ENCODE results near the gene SOX11.

GRCh38 chr2:4684885-4685368, 981.6 kb downstream of the DCDC2C start:
- PRO-cap = no peak

GRCh38 chr2:4760933-4761229, 931.3 kb upstream of the SOX11 start:
- PRO-cap = unidirectional peak, plus-strand start at chr2:4760989

GRCh38 chr2:5409828-5410554, 282.2 kb upstream of the SOX11 start:
- PRO-cap = no peak

DNA sequence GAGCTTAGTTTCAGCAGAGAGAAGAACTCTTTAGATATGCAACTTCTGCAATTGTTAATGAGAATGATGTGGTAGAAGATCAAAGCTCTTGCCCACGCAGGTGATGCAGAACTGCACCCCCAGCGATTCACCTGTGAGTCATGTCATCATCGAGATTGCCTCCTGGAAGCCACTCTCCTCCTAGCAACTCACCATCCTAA, 224.7 kb upstream of the SOX11 start:
- PRO-cap = no peak

DNA sequence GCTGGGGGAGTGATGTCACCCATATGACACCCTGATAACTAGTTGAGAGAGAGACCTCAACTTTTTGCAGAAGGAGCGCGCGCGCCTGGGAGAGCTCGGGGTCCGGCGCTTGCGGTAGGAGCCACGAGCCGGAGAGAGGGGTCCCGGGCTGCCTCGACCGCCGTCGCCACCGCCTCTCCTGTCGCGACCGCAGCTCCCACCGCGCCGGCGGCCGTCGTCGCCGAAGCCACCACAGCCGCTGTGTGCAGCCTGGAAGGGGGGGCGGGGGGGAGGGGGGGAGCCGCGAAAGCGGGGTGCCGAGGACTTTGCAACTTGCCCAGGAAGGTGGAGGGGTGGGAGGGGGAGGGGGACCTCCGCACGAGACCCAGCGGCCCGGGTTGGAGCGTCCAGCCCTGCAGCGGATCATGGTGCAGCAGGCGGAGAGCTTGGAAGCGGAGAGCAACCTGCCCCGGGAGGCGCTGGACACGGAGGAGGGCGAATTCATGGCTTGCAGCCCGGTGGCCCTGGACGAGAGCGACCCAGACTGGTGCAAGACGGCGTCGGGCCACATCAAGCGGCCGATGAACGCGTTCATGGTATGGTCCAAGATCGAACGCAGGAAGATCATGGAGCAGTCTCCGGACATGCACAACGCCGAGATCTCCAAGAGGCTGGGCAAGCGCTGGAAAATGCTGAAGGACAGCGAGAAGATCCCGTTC, at the start of gene SOX11:
Gene SOX11 (plus strand): TSS at position 67 of the 698 bp plus-strand sequence.
- PRO-cap = unidirectional peak, plus-strand start at position 67 of the sequence

DNA sequence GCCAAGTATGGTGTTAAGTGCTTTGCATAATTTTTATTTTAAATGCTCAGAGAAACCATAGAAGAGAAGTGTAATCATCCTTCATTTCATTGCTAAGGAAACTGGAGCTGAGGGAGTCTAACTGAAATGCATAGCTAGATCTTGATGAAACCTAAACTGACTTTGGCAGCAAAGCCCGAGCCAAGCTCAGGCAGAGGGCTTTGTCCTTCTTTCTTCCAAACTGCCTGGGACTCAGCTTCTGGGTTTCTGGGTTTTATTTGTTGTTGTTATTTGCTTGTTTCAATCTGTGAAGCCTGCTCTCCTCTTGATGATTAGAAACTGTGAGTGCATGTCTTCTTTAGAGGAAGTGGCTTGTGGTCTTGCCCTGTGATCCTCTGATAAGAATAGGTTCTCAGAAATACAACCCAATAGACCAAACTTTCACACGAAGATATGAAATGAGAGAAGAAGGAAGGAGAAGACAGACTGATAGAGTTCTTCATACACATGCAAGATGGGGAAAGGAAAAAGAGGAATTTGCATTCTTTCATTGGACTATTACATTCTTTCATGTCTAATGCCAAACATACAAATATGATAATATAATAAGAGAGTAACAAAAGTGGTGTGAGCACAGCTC, 7.5 kb upstream of the RNF144A start:
- PRO-cap = no peak

DNA sequence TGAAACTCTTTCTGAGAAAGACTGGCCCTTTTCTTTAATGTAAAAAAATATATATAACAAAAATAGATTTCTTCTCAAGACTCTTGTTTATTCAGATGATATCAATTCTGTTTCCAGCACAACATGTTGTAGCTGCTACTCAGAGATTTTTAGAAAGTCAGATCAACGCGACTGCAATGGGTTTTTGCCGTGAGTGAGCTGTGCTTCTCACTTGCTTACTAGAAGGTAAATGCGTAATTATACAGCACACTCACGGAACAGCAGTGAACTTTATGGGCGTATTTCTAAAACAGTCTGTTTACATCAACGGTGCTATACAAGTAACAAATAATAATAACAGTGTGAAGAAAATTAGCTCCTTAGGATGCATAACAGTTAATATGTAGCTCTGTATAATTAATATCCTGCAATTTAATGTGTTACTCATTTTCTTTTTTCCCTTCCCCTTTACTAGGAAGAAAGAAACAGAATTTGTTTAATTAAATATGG, 533.6 kb downstream of the RNF144A start:
- PRO-cap = no peak

DNA sequence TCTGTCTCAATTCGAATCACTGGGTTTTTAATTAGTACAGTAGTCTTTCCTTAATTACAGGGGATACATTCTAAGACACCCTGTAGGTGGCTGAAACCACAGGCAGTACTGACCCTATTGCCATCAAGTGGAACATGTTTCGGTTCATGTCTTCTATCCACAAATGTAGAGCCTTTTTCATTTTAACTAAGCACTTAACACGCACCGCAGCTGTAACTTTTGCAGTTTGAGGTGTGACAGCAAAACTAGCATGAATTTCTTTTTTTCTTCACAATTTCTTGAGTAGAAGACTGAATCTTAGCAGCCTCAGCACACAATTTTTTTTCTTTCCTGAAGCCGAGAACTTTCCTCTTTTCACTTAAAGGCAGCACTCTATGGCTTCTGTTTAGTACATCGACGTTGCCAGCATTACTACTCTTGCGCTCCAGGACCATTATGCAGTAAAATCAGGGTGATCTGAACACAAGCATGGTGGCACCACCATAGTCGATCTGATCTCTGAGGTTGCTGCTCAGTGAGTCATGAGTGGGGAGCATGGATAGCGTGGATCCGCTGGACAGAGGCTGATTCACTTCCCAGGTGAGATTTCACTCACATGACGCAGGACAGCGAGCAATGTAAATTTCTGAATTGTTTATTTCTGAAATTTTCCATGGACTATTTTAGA, 805.2 kb downstream of the RNF144A start:
- PRO-cap = no peak

GRCh38 chr2:8116642-8117187, 565.1 kb upstream of the ID2 start:
- PRO-cap = no peak

DNA sequence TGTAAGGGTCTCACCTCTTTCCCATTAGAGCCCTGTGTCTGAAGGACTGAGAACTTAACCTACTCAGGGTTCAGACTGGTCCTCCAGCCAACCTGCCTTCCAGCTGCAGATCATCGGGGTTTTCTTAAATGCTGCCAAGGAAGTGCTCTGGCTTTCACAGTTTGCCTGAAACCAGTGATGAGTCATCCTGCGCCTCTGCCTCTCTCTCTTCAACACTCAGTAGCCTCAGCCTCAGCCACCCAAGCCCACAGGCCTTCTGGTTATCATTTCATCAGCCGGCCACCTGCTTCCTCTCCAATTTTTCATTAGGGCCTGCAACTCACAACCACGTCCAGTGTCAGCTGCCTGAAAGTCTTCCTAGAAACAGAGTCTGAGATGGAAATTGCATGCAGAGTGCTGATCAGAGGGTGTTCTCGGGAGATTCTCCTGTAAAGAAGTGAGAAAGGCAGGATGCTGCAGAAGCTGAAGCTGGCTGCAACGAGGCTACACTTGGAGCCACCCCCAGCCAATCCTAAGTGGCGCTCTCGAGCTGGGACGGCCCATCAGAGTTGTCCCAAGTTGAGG, 379.8 kb upstream of the ID2 start:
- PRO-cap = no peak

- PRO-cap = no peak
Measured at GRCh38 chr2:8337265-8337529, 344.7 kb upstream of the ID2 start.

GRCh38 chr2:8454658-8455238, 227.1 kb upstream of the ID2 start:
- PRO-cap = no peak

GRCh38 chr2:8534683-8535683, 146.9 kb upstream of the ID2 start:
- PRO-cap = no peak

DNA sequence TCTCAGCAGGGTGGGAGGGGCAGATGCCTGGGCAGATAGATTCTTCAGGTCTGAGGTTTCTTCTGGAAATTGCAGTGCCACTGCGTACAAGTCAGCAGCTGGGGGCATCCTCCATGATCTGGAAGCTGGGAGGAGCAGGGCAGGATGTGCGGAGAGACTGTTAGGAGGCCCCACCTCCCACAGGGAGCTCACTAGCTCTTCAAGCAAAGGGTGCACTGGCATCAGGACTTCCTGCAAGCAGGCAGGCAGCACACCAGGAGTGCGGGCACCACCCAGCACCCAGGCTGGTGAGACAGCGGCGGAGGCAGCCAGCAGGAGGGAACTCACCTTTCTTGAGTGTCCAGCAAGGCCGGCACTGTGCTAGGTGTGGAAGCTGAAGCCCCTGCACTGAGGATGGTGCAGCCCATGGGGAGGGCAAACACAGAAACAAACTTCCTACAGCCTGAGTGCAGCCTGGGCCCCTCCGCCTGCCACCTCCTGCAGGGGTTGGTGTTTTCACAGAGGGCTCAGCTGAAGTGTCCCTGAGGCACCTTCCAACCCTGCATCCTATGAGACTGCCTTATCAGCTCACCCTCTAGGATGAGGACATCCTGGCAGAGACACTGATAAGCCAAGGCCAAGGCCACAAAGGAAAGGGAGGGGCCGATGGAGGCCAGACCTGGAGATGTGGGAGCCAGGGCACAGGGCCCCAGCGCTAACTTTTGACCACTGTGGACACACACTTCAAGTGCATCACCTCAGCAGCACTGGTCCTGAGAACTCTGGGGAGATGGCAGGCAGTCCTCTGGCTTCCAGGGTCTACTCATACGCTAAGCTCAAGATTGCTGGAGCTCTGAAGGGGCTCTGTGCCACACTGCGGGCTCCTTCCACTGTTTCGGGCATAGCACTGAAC, 100.5 kb upstream of the ID2 start:
- PRO-cap = no peak

- PRO-cap = bidirectional peak, plus-strand start at chr2:8676837, minus-strand start at chr2:8676689; unidirectional peak, plus-strand start at chr2:8677069; unidirectional peak, plus-strand start at chr2:8677189
Measured at GRCh38 chr2:8676434-8677342, 5.2 kb upstream of the ID2 start.

- PRO-cap = bidirectional peak, plus-strand start at chr2:8685187, minus-strand start at chr2:8685105
Measured at GRCh38 chr2:8684927-8685527, 3.2 kb downstream of the ID2 start.

- PRO-cap = no peak
Measured at GRCh38 chr2:9103633-9104240, 100.3 kb upstream of the MBOAT2 start.

GRCh38 chr2:9310192-9311142, 103.9 kb downstream of the ASAP2 start:
- PRO-cap = no peak

DNA sequence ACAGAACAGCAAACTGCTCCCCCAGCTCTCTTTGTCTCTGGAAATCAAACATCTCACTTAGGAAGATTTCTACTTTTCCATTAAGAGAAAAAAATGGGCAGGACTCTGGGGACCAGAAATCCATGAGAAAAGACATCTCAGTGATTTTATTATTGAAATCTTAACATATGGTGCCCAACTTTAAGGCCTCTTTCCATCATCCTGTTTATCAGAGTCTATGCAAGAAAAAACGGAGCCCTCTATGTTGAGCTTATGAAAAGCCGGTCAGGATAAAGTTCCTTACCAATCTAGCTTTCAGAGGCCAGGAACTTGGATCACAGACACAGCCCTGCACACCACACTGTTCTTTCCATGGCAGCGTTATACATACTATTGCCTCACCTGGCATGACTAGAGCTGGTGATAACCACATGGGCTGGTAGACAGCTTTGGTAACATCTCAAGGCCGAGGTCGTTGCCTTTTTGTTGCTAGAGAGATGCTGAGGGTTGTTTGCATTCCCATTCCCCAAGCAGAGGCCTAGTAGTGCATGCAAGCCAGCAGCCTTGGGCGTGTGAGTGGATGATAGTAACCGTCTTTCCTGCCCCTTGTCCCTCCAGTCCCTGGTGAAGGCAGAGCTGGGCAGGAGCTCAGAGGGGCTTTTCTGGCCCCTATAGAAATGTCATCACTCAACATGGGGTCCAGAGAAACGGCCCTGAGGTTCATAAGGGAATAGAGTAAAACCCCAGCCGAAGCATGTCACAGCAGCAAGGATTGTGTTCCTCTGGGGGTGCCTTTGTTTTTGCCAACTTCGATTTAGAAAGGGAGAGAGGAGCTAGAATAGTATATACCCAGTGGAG, 78.0 kb downstream of the ITGB1BP1 start:
- PRO-cap = no peak

DNA sequence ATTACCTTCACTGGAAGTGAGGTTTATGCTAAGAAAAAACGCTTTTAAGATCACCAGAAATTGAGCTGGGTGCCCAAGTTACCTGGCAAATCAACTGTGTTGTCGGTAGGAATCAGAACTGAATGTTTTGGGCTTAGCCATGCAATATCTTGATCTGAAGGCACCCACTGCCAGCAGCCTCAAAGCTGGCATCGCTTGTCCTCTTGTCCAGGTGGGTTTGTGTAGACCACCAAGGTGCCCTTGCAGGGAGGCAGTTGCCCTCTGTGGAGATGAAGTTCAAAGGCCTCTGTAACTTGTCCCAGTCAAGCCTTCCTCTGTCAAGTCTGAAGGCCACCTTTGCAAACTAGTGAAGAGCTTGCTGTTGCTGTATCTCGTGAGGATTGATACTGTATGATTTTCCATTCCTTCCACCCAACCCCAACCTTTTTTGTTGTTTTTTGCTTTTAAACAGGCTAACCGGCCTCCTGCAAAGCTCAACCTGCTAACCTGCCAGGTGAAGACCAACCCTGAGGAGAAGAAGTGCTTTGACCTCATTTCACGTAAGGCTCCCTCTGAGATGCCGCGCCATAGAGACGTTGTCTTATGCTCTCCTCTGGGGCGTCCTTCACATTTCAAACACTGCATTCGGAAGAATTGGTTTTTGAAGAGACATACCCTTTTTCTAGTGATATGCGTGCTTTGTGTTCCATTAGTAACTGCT, 72.8 kb downstream of the ITGB1BP1 start:
- PRO-cap = no peak